Measurements from ENCODE around the gene GPR25.

GRCh38 chr1:198612818-198613473 lies 25.9 kb upstream of the PTPRC start:
- PRO-cap: no peak
- RAMPAGE, long total RNA, 3 experiments: no peak in any of the 3 experiments

- PRO-cap: bidirectional peak, plus-strand start at chr1:198682058, minus-strand start at chr1:198681908; unidirectional peak, plus-strand start at chr1:198682058
- RAMPAGE, long total RNA, 3 experiments: no peak in any of the 3 experiments
These were observed 43.0 kb downstream of the PTPRC start for GRCh38 chr1:198681755-198682227.

DNA sequence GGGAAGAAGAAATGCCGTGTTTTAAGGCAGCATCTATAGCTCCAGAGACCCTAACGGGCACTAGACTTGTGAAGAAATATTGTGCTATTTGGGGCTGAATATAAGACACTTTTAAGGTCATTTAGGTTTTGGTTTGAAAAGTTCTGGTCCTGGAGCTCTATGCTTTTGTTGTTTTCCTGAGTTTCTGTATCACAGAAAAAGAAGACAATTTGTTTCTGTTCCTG lies 78.5 kb downstream of the PTPRC start:
- PRO-cap: no peak
- RAMPAGE, long total RNA, 3 experiments: no peak in any of the 3 experiments

- PRO-cap: no peak
- RAMPAGE, long total RNA, 3 experiments: no peak in any of the 3 experiments
These were observed 7.3 kb downstream of the NR5A2 start for GRCh38 chr1:200034793-200035208.

GRCh38 chr1:200042000-200043100 lies 14.8 kb downstream of the NR5A2 start:
- PRO-cap: unidirectional peak, minus-strand start at chr1:200042942
- RAMPAGE, long total RNA, 3 experiments: start-site peak on the plus strand in 2 of 3 experiments, at chr1:200042557-200042656 at its widest, 10 reads per replicate

GRCh38 chr1:200296140-200296704 lies 113.6 kb downstream of the ZNF281 start:
- PRO-cap: no peak
- RAMPAGE, long total RNA, 3 experiments: no peak in any of the 3 experiments

- PRO-cap: no peak
- RAMPAGE, long total RNA, 3 experiments: no peak in any of the 3 experiments
These were observed 3.8 kb downstream of the ZNF281 start for GRCh38 chr1:200405927-200406540.

DNA sequence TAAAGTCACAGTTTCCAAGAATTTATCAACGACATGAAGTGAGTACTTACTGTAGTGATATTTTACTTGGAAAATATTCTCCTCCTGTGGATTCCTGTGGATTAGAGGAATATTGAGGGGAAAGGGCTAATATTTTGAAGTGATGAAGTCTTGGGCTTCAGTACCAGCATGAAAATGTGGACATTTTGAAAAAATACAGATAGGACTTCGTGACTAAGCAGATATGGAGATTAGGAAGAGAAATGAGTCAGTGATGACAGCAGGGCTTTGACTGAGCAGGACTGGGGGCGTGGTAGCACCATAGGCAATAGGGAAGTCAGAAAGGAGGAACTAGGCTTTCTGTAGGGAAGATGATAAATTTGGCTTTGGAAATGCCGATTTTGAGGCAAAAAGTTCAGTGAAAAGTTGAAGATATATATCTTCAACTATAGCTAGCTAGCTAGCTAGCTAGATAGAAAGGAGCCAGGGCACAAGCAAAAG lies 19.4 kb upstream of the KIF14 start:
- PRO-cap: no peak
- RAMPAGE, long total RNA, 3 experiments: no peak in any of the 3 experiments

DNA sequence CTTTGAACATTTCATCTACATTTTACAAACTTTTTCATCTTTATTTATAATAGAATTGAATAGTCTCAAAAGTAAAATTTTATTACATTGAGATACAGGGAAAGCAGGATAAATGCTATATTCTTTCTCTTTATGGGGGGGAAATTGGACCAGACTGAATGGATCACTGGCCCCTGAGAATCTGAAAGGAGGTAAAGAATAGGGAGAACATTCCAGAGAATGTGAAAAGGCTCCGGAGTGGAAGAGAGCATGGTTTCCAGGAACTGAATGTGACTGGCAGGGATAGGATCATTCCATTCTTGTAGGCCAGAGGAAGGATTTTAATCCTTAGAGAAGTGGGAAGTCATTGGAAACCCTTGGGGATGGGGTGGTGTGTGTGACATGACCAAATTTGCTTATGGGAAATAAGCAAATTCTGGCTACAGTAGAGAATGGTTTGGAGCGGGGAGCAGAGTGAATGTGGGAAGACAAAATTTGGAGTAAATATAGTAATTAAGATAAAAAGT lies 11.0 kb downstream of the CAMSAP2 start:
- PRO-cap: no peak
- RAMPAGE, long total RNA, 3 experiments: no peak in any of the 3 experiments

DNA sequence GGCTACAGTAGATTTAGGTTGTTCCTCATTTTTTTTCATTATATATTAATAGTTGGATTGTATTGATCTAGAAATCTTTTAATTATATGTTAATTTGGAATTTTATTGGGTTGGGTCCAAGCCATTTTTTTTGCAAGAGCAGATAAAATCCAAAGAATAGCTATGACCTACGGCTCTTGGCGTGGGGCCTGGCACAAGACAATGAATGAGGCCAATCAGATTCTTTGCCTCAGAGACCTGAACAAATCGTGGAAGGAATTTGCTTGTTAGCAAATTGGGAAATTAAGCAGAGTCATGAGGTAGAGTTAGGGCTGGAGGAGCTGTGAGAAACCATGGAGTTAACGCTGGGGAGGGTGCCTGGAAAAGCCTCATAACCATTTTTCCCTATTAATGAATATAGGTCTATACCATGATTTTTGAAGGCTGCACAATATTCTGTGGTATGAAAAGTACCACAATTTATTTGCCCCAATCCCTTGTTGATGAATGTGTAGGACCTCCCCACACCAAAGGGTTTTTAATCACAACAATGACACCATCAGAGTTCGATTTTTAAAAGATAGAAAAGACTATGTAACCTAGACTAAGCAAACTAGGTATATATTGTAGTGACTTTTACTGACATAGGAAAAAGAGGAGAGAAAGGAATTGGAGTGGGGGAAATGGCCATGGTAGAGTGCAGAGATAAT lies 40.2 kb downstream of the CAMSAP2 start:
- PRO-cap: no peak
- RAMPAGE, long total RNA, 3 experiments: no peak in any of the 3 experiments

GRCh38 chr1:200872564-200873219 lies at the start of gene GPR25:
GPR25 (plus strand) TSS chr1:200872981.
- PRO-cap: no peak
- RAMPAGE, long total RNA, 3 experiments: no peak in any of the 3 experiments

DNA sequence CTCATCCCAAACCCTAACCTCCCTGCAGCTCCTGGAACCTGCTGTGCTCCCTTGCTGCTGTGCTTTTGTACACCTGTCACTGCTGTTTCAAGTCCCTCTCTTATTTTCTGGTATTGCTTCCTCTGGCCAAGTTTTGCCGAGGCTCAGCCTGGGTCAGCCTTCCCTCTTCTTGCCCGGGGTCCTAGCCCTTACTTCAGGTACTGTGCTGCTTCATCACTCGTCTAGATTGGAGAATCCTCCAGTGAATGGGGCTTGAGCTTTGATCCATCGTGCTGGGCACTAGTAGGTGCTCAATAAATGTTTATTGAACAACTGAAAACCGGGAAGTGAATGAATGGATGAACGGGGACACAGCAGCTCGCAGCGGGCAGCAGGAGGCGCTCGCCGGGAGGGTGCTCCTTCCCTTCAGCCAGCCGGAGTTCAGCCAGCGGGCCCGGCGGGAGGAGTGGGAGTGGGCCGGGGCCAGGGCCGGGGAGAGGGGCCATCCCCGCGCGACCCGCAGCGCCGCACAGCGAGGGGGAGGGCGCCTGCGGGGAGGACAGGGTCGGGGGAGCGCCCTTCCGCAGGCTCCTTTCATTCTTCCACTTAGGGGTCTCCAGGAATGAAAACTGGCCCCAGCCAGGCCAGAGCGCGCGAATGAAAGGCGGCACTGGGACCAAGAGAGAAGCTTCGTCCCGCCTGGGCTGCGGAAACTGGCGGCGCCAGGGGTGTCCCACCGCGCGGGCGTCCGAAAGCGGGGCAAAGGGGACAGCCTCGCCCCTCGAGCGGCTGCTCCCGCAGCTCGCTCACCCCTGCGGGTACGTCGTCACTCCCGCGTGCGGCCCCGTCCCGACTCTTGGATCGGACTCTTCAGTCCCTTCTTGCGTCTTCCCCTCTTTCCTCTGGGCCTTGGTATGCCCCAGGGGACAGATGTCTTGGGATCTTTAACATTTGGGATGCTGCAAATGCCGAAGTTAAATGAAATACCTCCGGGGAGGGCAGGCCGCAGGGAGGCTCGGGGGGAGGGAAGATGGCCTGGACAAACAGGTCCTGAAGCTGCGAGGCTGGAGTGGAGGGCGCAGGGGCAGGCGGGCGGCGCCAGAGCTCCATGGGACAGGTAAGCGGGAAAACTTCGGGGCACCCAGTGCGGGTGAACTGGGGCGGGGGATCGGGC lies 3.7 kb upstream of the INAVA start:
- PRO-cap: no peak
- RAMPAGE, long total RNA, 3 experiments: no peak in any of the 3 experiments

GRCh38 chr1:201100062-201100578 lies 12.1 kb downstream of the CACNA1S start:
- PRO-cap: bidirectional peak, plus-strand start at chr1:201100323, minus-strand start at chr1:201100258; bidirectional peak, plus-strand start at chr1:201100348, minus-strand start at chr1:201100380
- RAMPAGE, long total RNA, 3 experiments: no peak in any of the 3 experiments

DNA sequence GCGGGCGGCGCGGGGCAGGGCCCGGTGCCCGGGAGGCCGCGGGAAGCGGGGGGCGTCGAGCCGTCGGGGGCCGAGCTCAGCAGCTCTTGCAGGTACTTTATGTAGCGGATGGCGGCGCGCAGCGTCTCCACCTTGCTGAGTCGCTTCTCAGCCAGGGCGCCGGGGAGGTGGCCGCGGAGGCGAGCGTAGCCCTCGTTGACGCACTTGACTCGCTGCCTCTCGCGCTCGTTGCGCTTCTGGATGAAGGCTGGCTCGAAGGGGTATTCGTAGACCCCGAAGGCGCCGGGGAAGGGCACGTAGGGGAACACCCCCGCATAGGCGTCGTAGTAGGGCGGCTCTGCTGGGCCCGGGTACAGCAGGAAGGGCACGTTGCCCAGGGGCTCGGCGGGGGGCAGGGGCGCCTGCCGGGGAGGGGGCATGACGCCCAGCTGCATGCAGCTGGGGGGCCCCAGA lies 2.7 kb upstream of the CACNA1S start:
- PRO-cap: no peak
- RAMPAGE, long total RNA, 3 experiments: no peak in any of the 3 experiments

DNA sequence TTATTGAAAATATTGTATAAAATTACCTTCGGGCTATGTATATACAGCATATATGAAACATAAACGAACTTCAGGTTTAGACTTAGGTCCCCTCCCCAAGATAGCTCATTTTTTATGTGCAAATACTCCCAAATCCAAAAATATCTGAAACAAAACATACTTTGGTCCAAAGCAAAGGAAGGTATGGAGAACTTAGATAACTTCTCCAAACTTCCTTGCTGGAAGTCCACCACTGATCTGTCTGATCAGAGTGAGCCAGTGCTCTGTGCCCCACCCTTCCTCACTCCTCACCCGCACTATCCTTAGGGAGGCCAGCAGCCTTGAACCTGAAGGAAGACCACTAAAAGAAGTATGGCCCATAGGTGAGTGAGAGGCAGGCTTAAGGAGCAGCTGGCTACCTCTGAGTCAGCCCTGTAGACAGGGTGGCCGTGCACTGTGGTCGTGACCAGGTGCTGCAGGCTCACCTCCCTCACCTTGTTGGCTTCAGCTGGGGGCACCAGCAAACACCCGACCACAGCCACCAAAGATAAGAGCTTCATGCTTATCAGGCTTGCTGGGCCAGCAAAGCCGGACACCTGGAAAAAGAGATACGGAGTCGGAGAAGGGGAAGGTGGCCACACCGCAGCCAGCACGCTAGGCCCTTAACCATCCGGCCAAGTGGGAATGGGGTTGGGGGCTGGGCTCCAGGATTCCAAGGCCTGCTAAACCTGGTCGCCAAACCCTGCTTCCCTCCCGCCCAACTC lies 718 bp downstream of the TMEM9 start:
- PRO-cap: no peak
- RAMPAGE, long total RNA, 3 experiments: no peak in any of the 3 experiments

DNA sequence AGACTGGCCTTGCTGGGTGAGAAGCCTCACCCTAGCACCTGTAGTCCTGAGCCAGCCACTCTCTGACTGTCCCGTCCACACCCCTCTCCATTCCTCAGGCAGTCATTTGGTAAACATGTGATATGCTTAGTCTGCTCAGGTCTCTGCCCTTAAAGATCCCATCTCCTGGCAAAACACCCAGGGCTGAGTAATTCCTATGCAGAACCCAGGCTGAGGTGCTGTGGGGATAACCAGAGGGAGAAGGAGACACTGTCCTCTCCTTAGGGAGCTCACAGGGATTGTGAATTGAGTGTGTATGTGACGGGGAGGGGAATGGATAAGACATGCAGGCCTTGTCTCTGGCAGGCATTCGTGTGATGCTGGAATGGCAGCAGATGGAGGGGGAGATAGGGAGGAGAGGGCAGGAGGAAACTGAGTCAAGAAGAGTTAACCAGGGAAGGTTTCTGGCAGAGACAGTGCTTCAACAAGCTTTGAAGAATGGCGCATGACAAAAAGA lies 13.5 kb upstream of the IGFN1 start:
- PRO-cap: bidirectional peak, plus-strand start at position 180 of the sequence, minus-strand start at position 70 of the sequence
- RAMPAGE, long total RNA, 3 experiments: no peak in any of the 3 experiments

DNA sequence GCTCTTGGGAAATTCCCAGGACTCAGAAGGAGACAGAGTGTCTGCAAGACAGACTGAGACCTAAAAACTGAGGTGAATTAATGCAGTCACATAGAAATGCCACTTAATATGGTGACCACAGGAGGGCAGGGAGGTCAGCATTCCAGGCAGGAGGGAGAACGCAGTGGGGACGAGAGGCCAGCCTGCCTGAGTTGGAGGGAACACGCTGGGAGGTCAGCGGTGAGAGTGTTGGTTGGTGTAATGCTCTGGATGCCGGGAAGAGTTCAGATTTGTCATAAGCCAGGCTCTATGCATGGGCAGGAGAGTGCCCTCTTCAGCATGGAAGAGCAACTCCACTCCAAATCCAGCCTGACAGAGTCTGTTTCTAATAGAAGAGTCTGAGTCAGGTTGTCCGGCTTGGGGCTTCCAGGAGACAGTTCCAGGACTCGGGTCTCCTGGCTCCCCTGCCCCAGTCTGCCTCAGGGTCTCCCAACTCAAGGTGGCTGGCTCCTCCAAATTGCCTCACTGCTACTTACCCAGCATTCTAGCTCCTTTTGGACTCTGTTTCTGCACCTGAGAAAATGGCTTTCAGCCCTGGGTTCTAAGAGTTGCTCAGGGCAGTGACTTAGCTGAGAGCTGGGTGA lies 5.7 kb upstream of the IGFN1 start:
- PRO-cap: bidirectional peak, plus-strand start at position 390 of the sequence, minus-strand start at position 204 of the sequence
- RAMPAGE, long total RNA, 3 experiments: no peak in any of the 3 experiments

DNA sequence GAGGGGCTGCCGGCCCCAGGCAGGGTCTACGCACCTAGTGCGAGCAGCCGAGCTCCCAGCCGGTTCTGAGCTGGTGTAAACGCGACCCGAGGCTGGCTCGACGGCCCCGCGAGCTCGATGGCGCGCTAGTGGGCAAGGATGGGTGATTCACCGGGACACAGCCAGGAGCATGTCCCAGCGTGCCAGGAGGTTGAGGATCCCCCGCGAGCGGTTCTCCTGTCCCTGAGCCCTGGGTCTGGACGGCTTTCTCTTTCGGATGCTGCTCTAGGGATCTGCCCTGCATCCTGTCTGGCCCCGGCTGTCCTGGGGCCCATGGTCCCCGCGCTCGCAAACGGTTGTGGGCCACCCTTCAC lies 678 bp downstream of the PKP1 start:
- PRO-cap: no peak
- RAMPAGE, long total RNA, 3 experiments: no peak in any of the 3 experiments

DNA sequence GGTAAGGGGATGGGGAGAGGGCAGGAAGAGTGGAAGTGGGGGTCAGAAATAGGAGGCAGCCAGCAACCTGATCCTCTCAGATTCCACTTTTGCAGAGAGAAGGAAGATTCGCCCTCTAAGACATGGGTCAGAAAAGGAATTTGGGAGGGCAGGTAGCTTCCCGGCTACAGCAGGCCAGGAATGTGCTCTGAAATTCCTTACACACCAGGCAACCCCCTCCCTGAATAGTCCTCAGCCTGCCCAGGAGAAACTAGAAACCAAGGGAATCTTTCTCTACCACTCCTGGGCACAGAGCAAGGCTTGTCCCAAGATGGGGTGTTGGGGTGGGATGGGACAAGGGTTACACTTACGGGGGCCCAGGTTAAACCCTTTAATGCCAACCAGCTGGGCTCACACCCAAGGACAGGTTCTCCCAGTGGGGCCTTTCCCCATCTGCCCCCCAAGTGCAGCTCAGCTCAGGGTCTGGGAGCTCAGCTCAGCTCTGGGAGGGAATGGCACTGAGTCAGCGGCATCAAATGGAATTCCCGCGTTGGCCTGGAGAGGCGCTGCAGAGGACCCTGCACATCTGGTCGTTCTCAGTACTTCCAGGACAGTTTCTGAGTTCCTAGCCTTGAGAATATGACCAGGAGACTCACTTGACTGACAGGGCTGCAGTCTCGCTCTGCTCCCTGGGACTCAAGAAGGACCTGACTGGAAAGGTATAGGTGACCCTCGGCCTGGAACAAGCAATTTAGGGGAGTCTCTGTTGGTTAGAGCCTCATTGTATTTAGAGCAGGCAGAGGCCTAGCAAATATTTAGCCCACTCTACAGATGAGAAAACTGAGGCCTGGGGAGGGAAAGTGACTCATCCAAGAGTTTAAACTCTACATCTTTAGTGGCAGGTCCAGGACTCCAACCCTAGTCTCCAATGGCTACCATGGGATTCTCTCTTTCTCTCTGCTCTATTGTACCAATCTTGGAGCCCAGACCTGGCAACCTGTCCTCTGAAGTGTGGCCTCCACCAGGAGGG lies 680 bp downstream of the TNNT2 start:
- PRO-cap: no peak
- RAMPAGE, long total RNA, 3 experiments: no peak in any of the 3 experiments

- PRO-cap: no peak
- RAMPAGE, long total RNA, 3 experiments: start-site peak on the minus strand in 1 of 3 experiments, at chr1:201383729-201383763 at its widest, 21 reads per replicate
These were observed 6.1 kb upstream of the TNNT2 start for GRCh38 chr1:201383537-201384029.

Data from gastrocnemius medialis (tissue), 3 donors.